Neural cell (in vitro differentiated cells): ENCODE measurements around a stretch of chr2.

GRCh38 chr2:64627787-64628115 lies 26.0 kb downstream of the SERTAD2 start:
- RAMPAGE, long total RNA = no peak

GRCh38 chr2:64649514-64650175 lies 4.1 kb downstream of the SERTAD2 start:
- RAMPAGE, long total RNA = no peak

DNA sequence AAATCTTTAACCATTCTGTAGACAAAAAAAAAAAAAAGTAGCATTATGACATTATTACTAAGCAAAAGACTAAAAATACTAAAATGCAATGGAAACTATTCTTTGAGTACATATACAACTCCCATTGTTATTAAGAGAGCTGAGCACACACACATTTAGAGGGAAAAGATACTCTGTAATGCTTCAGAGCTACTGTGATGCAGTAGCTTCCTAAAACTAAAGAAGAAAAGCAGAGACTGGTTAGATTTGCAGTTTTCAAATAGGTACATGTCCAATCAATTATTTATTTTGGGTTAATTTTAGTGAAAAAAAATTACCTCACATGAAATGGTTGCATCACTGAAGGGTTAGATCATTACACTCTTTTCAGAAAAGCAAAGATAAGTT lies 25.0 kb upstream of the SERTAD2 start:
- RAMPAGE, long total RNA = no peak

DNA sequence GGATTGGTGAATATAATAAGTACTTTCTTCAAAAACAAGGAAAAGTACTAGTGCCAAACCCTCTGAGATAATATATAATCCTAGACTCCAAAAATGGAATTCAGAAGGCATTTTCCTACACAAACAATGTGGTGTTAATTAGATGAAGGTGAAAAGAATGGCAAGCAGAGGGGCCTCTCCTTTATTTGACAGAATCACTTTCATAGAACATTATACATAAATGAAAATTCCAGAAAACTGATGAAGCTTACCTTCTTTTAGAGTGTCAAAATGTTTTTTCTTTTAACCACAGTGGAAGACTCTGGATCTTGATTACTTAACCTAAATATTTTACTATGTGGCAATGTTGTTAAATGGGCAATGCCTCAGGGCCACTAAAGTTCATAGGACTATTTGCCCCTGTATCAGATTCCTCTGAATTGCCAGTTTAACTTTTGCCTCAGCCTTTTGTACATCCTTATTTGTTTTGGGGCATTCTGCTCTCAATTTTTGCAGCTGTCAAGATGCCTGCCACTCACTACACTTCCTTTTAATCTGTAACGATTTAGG lies 31.6 kb upstream of the SERTAD2 start:
- RAMPAGE, long total RNA = no peak

DNA sequence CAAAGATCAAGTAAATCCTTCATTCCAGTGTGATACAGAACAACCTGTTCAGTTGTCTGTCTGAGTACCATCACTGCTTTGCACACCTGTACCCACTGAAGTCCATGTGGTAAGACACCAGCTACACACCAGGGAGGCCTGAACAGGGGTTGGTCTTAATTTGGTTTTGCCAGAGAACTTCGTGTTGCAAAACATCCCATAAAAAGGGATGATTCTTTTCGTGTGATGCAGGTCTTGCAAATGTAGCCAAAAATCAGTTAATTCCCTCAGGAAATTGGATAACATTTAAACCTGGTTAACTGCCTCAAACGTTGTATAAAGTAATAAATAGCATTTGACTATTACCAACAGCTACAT lies 73.7 kb upstream of the SLC1A4 start:
- RAMPAGE, long total RNA = no peak

- RAMPAGE, long total RNA = no peak
These were observed 71.4 kb upstream of the SLC1A4 start for GRCh38 chr2:64917619-64918341.

DNA sequence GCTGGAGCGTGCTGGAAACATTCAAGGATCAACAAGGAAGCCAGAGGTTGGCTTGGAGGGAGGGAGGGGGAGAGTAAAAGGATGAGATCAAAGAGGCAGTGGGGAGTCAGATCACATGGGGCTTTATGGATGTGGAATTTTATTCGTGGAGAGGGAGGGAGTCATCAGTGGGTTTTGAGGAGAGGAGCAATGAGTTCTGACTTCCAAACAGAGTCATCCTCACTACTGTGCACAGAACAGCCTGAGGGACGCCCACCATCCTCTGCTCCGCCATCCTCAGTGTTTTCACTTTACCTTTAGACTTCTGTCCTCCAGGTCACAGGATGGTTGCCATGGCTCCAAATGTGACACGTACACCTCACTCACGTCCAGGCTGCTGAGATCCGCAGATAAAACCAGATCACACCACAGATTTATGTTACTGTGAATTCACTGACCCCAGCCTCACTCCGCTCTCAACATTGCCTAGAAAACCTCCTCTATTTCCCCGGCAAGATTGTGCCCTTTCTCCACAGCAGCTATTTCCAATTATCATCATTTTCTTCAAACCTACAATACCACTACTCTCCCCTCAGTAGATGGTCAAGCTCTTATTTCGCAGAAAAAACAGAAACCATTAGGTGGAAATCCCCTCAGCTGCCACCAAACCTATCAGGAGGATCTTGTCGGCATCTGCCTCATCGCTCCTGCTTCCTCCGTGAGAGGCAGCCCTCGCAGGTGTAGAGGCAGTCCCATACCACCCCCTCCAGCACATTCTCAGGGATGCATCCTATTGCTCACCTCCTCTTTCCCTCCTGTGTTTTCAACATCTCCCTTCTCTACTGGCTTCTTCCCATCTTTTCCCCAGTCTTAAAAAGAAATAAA lies 49.8 kb upstream of the SLC1A4 start:
- RAMPAGE, long total RNA = no peak

- RAMPAGE, long total RNA = no peak
These were observed 28.4 kb upstream of the SLC1A4 start for GRCh38 chr2:64960702-64961210.

DNA sequence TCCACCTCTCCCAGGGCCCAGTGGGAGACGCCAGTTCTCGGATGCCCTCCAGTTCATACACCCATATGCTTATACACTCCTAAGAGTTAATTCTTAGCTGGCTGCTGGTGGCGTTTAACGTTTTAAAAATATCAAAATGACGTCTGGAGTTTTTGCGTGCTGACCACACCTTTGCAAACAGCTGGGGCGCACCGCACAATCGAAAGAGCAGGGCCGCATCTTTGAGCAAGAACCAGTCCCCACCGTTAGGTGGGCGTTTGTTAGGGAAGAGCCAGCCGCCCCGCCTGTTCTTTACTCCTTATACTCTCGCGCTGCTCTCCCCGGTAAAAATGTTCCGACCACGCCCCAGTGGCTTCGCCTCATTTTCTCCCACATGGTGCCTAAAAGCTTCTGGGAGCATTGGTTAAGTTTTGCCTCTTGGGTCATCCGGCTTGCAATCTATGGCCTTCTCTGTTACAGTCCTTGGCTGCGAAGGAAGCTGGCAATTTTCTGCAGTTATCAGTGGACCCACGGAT lies 1.0 kb downstream of the SLC1A4 start:
- RAMPAGE, long total RNA = no peak

GRCh38 chr2:65159787-65160263 lies 29.9 kb upstream of the RAB1A start:
- RAMPAGE, long total RNA = no peak

DNA sequence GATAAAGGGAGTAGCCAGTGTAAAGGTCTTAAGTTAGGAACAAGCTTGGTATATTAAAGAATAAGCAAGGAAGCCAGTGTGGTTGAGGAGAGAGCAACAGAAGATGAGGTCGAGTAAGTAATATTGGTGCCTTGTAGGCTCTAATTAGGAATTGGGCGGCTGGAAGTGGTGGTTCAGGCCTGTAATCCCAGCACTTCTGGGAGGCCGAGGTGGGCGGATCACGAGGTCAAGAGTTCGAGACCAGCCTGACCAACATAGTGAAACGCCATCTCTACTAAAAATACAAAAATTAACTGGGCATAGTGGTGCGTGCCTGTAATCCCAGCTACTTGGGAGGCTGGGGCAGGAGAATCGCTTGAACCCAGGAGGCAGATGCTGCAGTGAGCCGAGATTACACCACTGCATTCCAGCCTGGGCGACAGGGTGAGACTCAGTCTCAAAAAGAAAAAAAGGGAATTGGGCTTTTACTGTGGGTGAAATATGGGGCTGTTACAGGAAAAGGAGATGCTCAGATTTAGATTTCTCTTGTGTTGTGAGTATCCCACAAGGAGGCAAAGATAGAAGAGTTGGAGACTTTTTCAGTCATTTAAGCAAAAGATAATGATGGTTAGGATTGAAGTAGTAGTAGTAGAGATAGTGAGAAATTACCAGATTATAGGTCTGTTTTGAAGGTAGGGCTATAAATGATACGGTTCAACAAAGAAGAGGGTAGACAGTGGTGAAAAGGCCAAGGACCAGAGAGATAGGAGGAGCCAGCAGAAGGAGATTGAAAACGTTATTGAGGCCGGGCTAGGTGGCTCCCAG lies 20.5 kb downstream of the ACTR2 start:
- RAMPAGE, long total RNA = no peak

DNA sequence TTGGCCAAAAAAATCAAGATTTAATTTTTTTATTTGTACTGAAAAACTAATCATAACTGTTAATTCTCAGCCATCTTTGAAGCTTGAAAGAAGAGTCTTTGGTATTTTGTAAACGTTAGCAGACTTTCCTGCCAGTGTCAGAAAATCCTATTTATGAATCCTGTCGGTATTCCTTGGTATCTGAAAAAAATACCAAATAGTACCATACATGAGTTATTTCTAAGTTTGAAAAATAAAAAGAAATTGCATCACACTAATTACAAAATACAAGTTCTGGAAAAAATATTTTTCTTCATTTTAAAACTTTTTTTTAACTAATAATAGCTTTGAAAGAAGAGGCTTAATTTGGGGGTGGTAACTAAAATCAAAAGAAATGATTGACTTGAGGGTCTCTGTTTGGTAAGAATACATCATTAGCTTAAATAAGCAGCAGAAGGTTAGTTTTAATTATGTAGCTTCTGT lies 42.3 kb downstream of the ACTR2 start:
- RAMPAGE, long total RNA = no peak

GRCh38 chr2:65351214-65351947 lies 81.0 kb downstream of the SPRED2 start:
- RAMPAGE, long total RNA = no peak

GRCh38 chr2:65389845-65390504 lies 42.4 kb downstream of the SPRED2 start:
- RAMPAGE, long total RNA = no peak

GRCh38 chr2:65422058-65422772 lies 10.2 kb downstream of the SPRED2 start:
- RAMPAGE, long total RNA = no peak

- RAMPAGE, long total RNA = start-site peak on the plus strand at chr2:65430856-65430908, 6 and 11 reads in 2 replicates
These were observed 1.4 kb downstream of the SPRED2 start for GRCh38 chr2:65430641-65431689.

GRCh38 chr2:65432901-65433208 lies 456 bp upstream of the SPRED2 start:
- RAMPAGE, long total RNA = no peak

DNA sequence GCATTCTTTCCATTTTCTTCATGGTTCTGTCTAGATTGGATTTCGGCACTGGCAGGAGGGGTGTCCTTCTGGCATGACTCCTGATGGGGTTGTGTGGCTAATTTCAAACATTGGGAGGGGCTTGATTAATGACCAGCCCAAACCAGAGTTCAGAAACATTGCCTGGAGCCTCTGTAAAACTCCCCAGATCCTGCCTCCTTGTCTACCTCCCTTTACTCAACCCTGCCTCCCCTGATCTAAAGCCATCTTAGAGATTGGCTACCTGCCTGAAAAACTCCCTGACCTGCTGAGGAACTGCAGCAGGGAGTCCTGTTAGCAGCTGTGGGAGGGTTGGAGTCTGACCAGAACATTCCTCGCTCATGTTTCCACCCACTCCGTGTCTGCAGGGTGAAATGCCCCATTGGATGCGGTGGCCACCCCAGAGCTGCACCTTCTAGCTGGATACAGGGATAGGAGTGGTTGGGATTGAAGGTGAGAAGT lies 207.0 kb upstream of the SPRED2 start:
- RAMPAGE, long total RNA = no peak

DNA sequence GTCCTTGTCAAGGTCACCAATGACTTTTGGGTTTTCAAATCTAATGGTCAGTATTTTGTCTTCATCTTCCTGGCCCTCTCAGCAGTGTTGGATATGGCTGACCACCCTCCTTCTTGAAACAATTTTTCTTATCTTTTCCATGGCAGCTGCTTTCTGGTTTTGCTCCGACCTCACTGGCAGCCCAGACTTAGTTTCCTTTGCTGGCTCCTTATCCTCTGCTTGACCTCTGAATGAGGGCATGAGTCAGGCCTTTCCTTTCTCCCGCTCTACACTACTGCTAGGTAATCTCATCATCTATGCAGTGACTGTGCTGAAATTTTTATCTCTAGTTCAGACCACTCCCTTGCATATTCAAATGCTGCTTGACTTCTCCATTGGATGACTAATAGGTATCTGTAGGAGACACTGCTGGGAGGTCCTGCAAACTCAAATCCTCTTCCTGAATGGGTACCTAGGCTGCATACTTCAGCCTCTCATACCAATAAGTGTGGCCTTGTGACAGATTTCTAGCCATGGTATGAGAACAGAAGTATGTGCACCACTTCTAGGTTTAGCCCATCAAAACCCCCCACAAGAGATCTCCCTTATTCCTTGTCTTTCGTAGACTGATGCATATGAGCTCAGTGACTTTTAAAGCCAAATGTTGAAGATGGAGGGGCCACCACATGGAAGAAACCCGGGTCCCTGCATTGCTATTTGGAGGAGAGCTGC lies 386.8 kb upstream of the SPRED2 start:
- RAMPAGE, long total RNA = no peak

- RAMPAGE, long total RNA = no peak
These were observed 5.0 kb downstream of the MEIS1 start for GRCh38 chr2:66439616-66440664.